ENCODE measurements around the gene PACRGL.

DNA sequence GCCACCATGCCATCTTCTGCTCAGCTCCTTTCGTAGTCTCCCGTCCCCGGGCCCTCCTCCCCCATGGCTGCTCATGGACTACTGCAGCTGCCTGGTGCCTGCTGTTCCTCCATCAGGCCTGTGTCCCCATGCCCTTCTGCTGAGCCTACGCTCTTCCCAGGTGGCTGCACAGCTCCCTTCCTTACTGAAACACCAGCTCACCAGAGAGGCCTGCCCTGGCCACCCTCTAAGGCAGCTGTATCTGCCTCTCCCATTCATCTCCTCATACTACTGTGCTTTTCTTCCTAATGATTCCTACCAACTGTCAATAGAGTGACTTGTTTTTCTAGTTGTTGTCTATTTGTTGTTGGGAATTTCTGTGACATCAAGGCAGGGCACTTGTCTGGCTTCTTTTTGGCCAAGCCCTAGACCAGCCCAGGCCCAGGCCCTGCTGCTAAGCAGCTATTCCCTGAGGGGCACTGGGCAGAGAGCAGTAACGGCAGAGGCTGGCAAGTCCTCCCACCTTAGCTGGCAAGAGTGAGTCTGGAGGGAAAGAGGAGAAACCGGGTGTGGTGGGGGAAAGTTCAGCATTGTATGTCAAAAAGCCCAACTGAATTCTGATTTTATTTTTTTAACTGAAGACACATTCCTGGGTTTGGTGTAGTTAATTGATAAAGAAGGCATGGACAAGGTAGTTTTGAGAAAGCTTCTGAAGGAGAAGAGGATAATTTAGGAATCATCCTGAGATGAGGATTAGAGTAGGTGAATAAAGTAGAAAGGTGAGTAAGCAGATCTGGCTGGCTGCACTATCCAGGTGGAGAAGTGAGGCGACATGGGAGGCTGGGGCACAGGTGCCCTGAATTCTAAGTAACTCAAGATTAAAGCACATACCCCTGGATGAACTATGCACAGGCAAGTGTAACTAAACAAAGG lies 57.6 kb downstream of the TAPT1 start:
- RRBS, result no CpG with 5 or more reads among the region's 7 CpGs

DNA sequence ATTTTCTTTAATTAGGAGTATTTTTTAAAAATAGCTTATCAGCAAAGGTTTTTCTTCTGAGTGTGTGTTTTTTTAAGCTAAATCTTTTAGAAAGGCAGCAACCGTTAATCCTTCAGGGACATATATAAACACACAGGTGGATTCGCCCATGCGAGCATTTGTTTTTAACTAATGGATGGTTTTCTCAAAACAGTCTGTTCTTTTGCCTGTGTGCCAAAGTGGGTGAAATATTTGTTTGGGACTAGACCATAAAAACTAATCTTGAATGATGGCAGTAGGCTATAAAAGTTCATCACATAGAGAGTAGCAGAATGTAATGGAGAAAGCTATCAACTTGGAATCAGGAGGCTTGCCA lies 7.3 kb upstream of the TAPT1 start:
- RRBS, result no CpG with 5 or more reads among the region's 3 CpGs

- RRBS, result no CpG with 5 or more reads among the region's 4 CpGs
These were observed 33.6 kb upstream of the TAPT1 start for GRCh38 chr4:16259843-16260310.

DNA sequence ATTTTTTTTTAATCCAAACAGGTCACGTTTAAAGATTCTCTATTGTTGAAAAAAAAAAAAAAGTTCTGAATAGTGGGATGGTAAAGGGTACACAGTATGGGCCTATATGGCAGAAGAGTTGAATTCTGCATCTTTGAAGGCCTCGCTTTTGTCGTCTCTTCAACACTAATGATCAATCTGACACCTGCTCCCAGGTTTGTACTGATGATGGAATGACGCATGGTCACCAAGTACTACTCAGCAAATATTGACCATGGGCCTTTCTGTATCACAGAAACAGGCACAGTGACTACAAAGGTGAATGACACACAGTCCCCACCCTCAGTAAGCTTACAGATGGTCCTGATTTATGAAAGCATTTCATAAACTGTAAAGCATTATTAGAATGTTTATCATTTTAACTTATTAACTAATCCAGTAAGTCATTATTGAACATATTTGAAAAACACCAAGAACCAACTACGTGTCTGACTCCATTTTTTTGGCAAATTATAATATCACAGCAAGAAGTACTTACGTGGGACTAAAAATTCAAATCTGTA lies 152.5 kb downstream of the LDB2 start:
- RRBS, result no CpG with 5 or more reads among the region's 6 CpGs

DNA sequence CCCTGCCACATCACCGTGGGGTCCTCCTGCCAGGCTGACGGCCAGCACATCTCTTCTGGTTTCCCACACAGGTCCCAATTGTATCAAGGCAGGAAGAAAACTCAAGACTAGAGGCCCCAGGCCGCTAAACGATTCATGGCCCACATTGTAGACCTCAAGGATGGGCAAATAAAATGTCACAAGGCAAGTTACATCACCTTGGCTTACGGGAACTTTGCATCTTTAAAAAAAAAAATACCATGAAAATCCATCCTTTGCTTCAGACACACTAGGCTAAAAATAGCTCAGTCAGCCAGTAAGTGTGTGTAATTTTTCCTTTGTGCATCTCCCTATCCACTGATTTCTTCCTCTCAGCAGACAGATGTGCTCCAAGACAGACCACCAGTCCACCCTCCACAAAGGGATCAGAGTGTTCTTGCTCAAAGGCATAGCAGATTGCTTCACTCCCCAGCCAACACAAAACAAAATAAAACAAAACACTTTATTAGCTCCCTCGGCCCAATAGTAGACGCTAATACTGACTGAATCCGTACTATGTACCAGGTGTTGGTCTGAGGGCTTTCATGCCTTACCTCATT lies 14.7 kb downstream of the LDB2 start:
- RRBS, result no CpG with 5 or more reads among the region's 8 CpGs

GRCh38 chr4:17168508-17169011 lies 270.1 kb upstream of the LDB2 start:
- RRBS, result no CpG with 5 or more reads among the region's 1 CpG

- RRBS, result no CpG with 5 or more reads among the region's 17 CpGs
These were observed 75.7 kb downstream of the QDPR start for GRCh38 chr4:17436030-17436674.

DNA sequence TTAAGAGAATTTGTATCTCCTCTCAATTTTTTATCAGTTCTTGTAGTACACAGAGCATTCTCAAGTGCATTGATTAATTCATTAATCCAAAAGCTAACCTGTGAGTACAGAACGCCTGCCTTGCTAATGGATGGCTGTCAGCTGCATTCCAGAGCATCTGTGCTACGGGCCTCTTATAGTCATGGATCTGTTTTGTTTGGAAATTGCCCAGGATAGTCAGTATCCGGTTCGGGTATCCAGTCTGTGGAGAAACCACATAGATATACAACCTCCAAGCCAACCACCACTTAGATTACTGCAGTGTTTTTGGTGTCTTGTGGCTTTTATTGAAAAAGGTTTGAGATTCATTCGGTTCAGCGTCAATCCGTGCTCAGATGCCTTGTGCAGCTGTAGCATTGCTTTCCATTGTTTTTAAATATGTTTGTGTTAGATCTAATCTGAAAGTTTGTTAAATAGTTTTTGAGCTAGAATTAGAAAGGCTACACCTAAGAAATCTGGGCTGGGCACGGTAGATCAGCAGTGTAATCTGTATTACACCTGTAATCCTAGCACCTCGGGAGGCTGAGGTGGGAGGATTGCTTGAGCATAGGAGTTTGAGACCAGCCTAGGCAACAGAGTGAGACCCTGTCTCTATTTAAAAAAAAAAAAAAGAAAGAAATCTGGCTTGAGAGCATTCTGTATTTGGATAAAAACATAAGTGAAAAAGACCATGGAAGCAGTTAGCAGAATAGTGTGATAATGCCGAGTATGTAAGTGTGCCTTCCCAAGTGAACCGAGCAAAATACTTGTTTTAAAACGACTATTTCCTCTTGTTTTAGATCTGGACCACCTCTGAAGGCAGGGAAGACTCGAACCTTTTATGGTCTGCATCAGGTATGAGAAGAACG lies 4.2 kb downstream of the LAP3 start:
- RRBS, result no CpG with 5 or more reads among the region's 14 CpGs

- RRBS, result no CpG with 5 or more reads among the region's 3 CpGs
These were observed 9.9 kb downstream of the FAM184B start for GRCh38 chr4:17771552-17771930.

DNA sequence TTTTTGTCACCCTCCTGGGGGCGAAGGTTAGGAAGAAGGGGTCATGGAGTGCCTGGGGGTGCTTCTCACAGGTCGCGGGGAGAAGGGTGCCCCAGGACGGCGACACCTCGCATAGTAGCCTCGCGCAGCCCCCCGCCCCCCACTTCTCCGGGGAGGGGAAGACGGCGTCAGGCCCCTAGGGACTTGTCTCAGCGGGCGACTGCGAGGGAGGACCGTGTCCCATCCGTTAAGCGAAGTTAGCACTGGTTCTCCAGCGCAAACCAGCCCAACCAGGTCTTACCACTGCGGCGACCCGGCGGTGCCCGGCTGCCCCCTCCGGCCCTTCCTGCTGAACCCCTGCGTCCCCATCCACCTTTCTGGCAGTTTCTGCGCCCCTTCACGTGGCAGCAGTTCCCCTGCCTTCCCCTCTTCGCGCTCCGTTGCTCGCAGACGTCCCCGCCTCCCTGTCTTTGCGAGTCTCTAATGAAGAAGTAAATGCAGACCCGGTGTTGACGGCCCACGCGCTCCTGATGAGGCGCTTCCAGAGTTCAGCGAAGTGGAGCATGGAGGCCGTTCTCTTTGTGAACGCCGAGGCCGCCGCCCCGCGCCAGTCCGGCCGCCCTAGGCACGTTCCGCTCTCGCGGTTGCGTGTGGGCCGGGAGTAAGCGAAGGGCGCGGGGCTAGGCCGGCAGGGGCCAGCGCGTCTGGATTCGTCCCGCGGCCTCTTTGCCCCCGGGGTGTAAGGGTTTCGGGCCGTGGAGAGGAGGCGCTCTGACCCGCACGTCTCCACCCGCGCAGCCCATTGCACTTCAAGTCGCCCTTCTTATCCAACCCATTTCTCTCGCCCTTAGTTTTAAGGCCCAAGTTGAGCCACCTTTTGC lies 3.0 kb downstream of the SLIT2 start:
- RRBS, result 2% methylated on average over 26 of the region's 75 CpGs

DNA sequence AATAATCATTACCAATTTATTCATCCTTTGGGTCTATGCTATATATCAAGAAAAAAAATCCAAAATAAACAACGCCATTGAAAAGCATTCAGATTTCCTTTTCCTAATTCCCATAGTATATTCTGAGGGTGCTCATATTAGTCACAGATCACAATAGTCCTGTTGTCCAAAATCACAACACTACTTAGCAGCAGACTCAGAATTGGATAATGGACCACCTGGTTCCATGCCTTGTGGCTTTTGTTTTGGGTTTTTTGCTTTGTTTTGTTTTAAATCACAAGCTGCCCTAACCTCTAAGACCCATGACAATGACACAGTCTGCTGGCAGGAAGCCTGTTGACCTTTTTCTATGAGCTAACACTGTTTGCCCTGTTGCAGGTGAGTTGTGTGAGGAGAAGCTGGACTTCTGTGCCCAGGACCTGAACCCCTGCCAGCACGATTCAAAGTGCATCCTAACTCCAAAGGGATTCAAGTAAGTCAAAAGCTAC lies 110.9 kb upstream of the PACRGL start:
- RRBS, result no CpG with 5 or more reads among the region's 2 CpGs

DNA sequence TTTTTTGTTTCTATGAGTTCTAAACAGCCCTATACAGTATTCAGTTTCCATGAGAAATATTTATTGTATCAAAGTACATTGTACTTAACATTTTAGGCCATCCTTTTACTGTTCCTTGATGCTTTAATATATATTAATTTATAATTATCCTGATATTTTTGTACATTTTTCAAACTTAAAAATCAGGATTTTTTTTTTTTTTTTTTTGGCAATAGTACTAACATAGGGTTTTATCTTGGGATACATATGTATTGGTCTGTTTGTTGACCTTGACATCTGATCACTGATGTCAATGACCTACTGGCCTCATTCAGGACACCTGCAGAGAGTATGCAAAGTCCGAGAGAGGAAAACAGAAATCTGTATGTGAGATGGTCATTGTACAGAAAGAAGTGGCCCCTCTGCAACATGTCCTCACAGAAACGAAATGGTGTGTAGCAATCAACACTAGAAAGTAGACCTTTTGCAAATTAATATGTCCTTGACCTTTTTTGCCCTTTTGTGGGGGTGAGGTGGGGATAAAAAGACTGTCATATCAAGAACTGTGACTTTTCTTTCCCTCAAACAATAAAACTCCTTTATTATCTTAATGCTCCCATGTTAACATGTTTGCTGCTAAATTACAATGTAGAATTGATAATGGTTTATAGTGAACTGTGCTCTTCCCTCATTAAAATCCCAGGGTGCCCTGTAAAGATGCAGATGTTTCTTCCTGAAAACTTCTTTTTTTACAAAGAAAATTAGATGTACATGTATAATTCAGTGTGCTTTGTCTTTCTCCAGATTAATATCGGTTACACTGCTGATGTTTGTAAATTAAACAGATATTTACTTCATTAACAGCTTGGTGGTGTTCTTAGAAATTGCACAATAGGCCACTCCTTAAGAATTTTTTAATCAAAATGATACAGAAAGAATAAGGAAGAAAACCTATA lies 80.3 kb upstream of the PACRGL start:
- RRBS, result no CpG with 5 or more reads among the region's 3 CpGs

GRCh38 chr4:20625493-20625853 lies 74.8 kb upstream of the PACRGL start:
- RRBS, result no CpG with 5 or more reads among the region's 3 CpGs

DNA sequence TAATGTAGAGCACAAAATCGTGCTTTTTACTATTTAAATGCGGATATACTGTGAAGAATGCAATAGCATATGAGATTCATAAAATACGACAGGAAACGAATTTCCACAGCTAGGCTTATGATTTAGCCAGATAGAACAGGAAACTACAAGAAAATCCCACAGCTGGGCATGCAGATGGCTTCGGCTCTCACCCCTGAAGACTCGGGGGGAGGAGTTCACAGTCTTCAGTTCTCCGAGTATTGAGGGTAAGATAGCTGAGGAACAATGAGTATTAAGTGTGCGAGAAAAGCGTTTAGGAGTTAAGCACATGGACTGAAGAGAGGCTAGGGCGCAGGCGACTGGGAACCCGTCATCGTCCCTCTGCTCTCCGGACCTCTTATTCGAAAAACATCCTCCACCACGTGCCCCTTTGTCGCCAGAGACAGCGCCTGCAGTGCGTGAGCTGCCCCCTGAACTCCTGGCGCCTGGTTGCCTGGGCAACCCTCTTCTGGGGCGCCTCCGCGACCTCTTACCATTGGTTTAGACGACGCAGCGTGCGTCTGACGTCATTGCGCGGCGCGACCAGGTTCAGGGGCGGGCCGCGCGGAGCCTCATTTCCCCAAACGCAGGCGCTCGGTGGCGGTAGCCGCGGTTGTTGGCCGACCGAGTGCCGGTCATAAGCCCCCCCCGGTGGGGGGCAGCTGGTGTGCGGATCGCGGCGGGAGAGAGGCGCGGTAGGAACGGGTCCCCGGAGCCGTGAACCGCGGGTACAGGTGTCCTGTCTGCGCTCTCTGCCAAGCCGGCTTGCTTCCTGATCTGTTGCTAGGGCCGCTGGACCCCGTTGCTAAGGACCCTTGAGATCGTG lies at the start of gene PACRGL:
Gene PACRGL, plus strand, starts transcription at position 593 of the 844 bp plus-strand sequence.
- RRBS, result 1% methylated on average over 14 of the region's 62 CpGs

- RRBS, result no CpG with 5 or more reads among the region's 6 CpGs
These were observed 123.6 kb downstream of the ADGRA3 start for GRCh38 chr4:22392217-22392779.

GRCh38 chr4:22442862-22443370 lies 73.0 kb downstream of the ADGRA3 start:
- RRBS, result no CpG with 5 or more reads among the region's 2 CpGs

DNA sequence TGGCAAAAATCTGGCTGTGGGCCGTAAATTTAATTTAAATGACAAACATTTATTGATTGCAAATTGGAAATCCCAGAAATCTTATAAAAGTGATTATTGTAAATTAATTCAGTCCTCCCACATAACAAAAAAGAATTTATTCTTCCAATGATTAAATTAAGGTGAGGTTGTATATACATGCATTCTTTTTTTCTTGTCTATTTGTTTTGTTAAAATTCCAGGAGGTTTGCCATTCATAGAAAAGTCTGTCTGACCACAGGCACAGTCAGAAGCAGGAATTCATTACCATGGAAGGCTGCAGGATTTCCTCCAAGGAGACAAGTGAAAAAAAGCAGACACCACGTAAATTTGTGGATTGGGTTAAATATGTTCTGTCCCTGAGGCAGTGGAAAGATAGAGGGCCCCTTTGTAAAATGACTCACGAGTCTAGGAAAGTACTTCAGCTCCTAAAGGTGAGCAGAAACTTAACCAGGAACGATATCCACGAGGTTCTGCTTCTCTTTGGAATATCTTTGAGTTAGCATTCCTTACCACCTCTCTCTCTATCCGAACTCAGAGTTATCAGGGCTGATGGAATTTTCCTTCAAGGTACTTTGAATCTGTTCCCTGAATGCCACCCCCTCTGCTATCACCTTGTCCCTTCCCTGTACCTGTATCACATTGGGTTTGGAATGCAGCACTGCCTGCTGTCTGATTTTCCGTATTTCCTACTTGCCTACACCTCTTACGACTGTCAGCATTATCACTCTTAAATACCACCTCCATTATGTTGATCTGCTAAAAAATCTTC lies 10.6 kb downstream of the PPARGC1A start:
- RRBS, result no CpG with 5 or more reads among the region's 8 CpGs

DNA sequence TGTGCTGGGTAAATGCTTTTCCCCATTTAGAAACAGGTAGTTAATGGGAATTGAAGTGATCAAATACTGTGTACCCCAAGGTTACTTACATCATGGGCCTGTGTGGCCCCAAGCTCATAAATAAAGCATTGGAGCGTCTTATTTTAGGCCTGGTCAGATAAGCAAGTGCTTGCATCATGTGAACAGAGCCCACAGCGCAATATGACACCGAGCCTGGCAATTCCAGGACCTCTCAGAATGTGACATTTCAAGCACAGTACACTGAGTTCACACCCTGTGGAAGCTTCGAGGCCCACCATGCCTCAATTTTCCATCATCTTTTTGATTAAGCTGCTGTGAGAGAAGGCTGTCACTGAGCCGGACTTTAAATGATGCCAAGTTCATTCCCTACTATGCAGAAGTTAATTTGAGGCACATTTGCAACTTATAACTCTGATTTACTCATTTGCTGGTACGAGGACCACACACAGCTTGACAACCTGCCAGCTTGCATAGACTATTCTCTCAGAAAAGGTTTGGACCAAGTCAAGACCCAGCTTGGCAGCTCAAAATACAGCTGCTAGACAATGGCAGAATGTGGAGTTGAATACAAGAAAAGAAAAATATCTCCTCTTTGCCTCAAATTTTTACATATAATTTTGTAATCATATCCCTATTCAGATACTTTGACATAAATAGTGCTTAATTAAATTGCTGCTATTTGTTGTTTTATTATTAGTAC lies 339.0 kb downstream of the DHX15 start:
- RRBS, result no CpG with 5 or more reads among the region's 6 CpGs

DNA sequence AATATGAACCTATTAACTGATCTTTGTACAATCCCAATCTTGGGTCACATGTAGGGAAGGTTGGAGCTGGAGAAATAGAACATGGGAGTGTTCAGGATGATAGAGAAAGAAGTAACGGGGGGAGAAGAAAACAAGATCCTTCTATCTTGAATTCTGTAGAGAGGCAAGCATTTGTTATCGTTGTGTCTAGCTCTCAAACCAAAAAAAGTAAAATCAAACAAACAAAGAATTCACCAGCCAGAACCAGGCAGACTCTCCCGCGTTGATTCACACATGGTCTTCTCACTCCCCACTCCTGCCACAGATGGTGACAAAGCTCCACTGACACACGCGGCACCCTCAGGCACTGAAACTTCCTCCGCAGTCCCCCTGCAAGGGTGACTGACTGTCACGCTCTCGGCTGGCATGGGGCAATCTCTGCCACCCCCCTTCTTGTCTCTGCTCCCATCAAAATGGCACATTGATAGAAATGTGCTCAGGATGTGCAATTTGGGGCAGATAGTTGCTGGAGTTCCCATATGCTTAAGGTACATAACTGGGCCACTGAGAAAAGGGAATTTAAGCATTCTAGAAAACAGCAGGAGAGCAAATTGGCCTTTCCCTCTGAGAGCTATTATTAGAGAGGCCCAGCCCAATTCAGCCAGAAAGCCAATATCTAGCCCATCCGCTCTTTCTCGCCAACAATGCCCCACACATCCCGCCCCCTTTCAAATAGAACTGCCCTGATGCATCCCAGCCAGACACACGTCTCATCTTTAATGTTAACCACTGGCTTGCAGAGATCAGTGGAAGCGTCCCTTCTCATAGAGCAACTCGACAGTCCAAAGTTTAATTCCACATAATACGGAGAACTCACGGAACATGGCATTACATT lies 304.8 kb downstream of the DHX15 start:
- RRBS, result no CpG with 5 or more reads among the region's 17 CpGs